ENCODE measurements around the gene PTPRN2.

DNA sequence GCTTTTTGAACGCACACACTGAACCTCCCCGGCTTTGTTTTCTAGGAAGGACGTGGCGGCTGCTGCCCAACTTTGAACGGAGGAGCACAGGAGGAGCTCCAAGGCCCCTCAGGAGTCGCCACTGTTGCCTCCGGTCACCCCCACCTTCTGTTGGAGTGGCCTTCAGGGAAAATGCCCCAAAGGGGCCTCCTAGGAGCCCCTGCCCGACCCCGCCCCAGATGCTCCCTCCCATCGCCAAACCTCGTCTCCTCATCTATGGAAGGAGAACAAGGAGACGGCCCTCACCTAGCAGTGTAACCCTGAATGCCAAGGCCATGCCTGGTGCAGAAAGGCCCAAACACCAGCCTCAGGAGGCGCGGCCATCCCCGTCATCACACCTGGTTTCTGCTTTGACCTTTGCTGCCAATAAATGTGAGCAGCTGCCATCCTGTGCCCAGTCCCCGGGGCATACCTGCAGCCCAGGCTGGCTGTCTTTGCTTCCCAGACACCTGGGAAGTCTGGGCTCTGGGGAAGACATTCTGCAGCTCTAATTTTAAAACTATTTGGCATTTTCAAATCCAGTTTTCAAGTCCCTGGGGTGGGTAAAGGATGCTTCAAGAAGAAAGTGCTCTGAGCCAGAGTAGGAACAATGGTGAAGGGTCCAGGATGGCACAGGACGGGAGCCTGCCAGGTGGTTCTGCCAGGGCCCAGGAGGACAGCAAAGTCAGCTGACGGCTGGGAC lies 318.5 kb downstream of the PTPRN2 start:
- PRO-cap: no peak

GRCh38 chr7:158325992-158326437 lies 261.6 kb downstream of the PTPRN2 start:
- PRO-cap: no peak

GRCh38 chr7:158585463-158586255 lies 2.0 kb downstream of the PTPRN2 start:
- PRO-cap: no peak

- PRO-cap: unidirectional peak, minus-strand start at chr7:158587782
Measured at GRCh38 chr7:158587460-158588603, at the start of gene PTPRN2. TSS of gene PTPRN2 (minus strand) at chr7:158587823.

- PRO-cap: no peak
Measured at GRCh38 chr7:158710443-158711208, 6.0 kb upstream of the NCAPG2 start.

DNA sequence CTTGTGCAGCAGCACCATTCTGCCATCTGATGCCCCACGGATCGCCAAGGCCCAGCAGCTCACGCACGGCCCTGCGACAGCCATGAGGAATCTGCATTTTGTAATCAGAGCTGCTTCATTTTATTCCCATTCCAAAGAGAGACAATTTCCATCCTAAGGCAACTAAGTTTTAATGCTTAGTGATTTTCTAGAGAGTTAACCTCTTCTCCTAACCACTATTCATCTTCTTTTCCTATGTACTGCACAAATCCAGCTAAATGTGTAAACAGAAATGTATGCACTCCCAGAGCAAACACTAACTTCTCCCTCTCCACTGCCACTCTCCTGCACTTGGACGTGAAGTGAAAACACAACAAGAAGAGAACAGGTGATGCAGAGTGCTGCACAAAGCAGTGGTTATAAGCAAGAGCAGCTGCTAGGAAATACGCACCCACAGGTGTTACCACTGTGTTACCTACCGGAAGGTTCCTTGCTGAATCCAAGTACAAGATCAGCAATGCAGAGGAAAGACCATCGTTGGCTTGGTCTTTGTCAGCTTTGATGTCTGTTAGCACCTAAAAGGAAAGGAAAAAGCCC lies 54.5 kb upstream of the NCAPG2 start:
- PRO-cap: no peak

GRCh38 chr7:158776318-158776845 lies 52.9 kb downstream of the ESYT2 start:
- PRO-cap: no peak

GRCh38 chr7:158777709-158778386 lies 51.5 kb downstream of the ESYT2 start:
- PRO-cap: no peak

GRCh38 chr7:158779660-158780469 lies 49.4 kb downstream of the ESYT2 start:
- PRO-cap: no peak

- PRO-cap: no peak
Measured at GRCh38 chr7:158824037-158824520, 5.2 kb downstream of the ESYT2 start.

DNA sequence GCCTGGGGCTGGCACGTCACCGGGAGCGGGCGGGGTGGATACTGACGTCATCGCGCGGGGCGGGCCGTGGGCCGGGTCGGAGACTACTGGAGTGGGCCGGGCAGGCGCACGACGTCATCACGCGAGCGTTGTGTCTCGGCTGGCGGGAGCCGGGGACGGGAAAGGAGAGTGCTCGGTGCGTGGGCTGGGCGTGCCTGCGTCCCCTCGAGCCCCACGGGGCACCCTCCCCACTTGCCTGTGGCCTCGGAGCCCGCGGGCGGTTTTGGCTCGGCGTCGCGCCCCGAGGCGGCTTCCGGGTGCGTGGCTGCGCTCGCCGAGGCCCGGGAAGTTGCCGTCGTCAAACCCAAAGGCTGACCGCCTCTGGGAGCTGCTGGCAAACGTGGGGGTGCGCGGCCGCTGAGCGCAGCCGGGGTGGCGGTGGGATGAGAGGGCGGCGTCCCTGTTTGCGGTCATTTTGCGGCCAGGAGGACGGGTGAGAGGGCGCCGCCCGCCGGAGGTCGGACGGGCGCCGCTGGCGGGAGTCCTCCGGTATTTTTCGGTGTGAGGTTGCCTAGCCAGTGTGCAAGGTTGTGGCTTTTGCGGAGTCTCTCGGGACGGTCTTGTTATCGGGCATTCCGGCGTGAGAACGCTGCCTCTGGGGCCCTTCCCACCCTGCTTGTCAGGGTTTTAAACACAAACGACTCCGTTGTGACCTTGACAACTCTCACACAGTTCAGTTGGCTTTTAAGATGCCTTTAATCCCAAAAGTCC lies 452 bp upstream of the ESYT2 start:
- PRO-cap: bidirectional peak, plus-strand start at position 145 of the sequence, minus-strand start outside the sequence; unidirectional peak, plus-strand start at position 452 of the sequence

- PRO-cap: unidirectional peak, plus-strand start at chr7:159093959
Measured at GRCh38 chr7:159093591-159094395, 50.9 kb downstream of the VIPR2 start.

DNA sequence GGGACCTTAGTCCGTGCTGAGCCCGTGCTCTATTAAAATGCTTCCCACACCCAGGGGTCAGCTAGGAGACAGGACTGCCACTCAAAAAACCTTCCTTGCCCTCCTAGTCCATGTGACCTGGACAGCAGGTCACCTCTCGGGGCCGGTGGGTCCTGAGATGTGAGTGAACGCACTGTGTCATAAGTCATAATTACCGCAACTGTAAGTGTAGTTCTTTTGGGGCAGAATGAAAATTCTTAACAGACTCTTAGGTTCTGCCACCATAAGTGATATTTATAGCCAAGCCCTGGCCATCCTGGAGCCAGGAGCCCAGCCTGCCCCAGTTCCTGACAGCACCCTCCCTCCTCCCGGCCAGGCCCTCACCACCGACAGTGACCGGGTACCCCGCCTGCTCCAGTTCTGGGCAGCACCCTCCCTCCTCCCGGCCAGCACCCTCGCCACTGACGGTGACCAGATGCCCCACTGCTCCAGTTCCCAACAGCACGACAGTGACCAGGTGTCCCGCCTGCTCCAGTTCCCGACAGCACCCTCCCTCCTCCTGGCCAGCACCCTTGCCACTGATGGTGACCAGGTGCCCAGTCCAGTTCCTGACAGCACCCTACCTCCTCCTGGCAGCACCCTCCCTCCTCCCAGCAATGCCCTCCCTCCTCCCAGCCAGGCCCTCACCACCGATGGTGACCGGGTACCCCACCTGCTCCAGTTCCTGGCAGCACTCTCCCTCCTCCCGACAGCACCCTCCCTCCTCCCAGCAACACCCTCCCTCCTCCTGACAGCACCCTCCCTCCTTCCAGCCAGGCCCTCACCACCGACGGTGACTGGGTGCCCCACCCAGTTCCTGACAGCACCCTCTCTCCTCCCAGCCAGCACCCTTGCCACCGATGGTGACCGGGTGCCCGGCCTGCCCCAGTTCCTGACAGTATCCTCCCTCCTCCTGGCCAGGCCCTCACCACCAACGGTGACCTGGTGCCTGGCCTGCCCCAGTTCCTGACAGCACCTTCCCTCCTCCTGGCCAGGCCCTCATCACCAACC lies 40.4 kb downstream of the VIPR2 start:
- PRO-cap: no peak

- PRO-cap: no peak
Measured at GRCh38 chr7:159112013-159112907, 32.4 kb downstream of the VIPR2 start.

- PRO-cap: no peak
Measured at GRCh38 chr7:159143627-159144194, 956 bp downstream of the VIPR2 start.

Measured in parotid gland (tissue), 1 donor.